ENCODE data around the genes INO80D, ZDBF2, FAM237A and DYTN.

DNA sequence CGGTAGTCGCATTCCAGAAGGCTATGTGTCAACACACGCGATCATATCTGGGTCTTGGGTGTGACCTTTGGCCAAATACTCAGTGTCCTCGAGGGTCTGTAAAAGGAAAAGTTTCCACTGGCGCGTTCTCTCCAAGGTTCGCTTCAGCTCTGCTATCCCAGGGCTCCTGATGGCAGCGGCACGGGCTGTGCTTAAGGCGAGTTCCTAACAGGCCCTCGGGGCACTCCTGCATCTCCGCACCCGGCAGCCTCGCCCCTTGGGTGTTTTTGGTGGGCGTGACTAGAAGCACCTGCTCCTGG lies 467 bp upstream of the PARD3B start:
- PRO-cap, result unidirectional peak, plus-strand start at position 194 of the sequence

GRCh38 chr2:204665213-204665772 lies 120.0 kb downstream of the PARD3B start:
- PRO-cap, result no peak

GRCh38 chr2:204797822-204798578 lies 252.7 kb downstream of the PARD3B start:
- PRO-cap, result no peak

- PRO-cap, result no peak
Measured at GRCh38 chr2:204853612-204854503, 308.6 kb downstream of the PARD3B start.

GRCh38 chr2:204916828-204917488 lies 371.7 kb downstream of the PARD3B start:
- PRO-cap, result no peak

- PRO-cap, result no peak
Measured at GRCh38 chr2:205090423-205091097, 545.3 kb downstream of the PARD3B start.

DNA sequence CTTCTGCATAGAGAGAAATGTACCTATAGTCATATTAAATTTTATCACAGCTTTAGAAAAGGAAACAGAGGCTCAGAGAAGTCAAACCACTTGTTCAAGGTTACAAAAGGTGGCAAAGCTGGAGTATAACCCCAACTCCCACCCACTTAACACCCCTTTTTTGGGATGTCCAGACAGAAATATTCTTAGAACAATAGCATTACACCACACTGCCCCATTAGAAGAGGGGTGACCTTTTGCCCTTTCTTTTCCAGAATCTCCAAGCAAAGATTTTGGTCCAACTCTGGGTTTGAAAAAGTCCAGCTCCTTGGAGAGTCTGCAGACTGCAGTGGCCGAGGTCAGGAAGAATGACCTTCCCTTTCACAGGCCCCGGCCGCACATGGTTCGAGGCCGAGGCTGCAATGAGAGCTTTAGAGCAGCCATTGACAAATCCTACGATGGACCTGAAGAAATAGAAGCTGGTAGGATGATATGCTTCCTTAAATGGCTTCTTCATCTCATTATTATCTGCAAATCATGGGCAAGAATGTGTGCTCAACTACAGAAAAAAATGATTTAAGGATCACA lies 381.9 kb upstream of the NRP2 start:
- PRO-cap, result no peak

DNA sequence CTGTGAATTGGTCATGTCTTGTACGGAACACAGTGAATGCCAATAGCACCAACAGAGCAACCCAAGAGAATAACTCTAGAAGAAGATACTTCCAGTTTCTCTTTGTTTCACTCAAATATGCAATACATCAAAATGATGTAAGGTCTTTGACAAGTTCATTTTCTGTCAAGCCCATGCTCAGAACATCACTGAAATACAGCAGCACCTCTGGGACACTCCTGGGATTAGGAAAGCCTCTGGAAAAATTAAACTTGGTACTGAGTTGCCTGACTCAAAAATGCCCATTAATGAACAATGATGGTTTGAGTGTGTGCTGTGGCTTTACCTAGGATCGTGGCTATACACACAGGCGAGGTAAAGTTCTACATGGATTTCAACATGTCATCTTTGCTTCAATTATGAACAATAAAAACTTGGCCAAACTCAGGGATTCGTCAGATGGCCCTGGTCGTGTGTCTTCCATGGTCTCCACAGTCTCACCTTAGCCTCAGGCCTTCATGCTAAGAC lies 114.0 kb upstream of the NRP2 start:
- PRO-cap, result unidirectional peak, plus-strand start at position 442 of the sequence

- PRO-cap, result no peak
Measured at GRCh38 chr2:205698851-205699309, 16.6 kb downstream of the NRP2 start.

DNA sequence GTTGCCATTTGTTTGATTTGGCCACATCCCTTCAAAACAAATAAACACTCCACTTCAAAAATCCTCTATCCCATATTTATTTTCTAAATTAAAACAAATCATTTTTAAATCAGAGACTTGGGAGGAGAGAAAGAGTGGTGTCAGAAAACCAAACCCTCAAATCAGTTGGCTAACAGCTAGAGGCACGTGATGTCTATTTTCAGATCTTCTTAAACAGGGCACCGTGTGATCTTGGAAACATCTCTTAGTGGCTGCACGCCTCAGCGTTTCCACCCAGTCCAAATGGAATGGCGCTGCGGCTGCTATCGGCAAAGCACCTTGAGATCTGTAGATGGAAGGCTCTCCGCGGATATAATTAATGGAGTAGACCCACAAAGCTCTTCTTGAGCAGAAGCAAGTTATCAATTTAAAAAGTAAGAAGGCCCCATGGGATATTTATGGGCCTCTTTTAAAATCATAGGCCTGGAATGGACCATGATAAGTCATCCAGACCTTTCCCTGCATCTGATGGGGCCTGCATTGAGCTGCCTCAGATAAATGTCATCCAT lies 50.0 kb downstream of the NRP2 start:
- PRO-cap, result no peak

- PRO-cap, result no peak
Measured at GRCh38 chr2:205733479-205734083, 51.3 kb downstream of the NRP2 start.

DNA sequence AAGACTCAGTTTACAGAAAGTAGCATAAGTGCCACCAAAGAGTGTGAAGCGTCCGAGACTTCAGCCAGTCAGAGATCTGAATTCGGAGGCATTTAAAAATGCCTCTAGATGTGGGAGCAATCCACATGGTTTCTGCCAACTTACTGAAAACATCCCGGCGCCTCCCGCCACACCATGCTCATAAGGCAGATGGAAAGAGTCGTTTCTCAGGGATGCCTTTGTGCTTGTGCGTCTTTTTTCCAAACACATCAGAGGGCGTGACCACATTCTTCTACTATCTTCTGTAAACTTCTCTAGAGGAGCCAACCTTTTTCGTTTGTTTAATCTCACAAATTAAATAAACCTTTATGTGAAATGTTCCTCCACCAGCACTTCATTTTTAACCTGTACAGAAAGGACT lies 88.8 kb downstream of the NRP2 start:
- PRO-cap, result no peak

DNA sequence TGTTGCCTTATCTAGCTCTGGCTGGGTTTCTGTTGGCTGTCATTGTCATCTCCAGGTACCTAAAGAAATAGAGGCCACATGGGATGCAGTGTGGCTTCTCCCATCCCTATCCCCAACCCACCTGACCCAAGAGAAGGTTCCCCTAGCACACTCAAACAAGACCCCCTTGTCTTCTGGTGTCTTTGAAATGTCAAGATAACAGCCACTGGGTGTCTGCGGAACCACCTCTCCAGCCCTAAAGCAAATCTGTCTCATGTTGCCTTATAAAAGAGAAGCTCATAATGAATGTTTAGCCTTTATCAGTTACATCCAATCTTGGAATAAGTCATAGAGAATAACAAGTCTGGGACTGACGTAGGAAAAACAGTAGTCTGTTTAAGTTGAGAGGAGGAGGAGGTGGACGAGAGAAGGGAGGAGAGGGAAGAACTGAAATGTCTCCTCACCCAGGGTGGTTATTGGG lies 94.9 kb downstream of the NRP2 start:
- PRO-cap, result no peak

GRCh38 chr2:206085707-206086436 lies at the start of gene INO80D:
TSS of gene INO80D (minus strand) at chr2:206086174.
- PRO-cap, result bidirectional peak, plus-strand start at chr2:206085952, minus-strand start at chr2:206085853; bidirectional peak, plus-strand start at chr2:206086204, minus-strand start at chr2:206086259

DNA sequence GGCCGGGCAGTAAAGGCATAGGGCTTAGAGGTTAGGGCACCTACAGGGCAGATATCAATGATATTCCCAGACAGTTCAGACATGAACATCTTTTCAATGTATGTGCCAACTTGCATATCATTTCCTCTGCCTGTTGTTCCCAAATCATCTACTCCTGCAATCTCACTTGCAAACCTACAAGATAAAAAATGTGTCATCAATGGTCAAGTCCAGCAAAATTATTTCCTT lies 12.4 kb downstream of the NDUFS1 start:
- PRO-cap, result no peak

DNA sequence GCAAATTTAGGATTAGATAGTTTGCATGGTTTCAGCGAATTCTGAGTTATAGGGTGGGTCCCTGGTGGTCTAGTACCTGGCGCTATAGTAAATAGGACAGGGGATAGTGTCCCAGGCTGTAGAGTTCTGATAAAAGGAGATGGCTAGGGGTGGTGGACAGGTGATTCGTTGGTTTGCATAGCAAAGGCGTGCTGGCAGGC lies 7.0 kb upstream of the ZDBF2 start:
- PRO-cap, result no peak

DNA sequence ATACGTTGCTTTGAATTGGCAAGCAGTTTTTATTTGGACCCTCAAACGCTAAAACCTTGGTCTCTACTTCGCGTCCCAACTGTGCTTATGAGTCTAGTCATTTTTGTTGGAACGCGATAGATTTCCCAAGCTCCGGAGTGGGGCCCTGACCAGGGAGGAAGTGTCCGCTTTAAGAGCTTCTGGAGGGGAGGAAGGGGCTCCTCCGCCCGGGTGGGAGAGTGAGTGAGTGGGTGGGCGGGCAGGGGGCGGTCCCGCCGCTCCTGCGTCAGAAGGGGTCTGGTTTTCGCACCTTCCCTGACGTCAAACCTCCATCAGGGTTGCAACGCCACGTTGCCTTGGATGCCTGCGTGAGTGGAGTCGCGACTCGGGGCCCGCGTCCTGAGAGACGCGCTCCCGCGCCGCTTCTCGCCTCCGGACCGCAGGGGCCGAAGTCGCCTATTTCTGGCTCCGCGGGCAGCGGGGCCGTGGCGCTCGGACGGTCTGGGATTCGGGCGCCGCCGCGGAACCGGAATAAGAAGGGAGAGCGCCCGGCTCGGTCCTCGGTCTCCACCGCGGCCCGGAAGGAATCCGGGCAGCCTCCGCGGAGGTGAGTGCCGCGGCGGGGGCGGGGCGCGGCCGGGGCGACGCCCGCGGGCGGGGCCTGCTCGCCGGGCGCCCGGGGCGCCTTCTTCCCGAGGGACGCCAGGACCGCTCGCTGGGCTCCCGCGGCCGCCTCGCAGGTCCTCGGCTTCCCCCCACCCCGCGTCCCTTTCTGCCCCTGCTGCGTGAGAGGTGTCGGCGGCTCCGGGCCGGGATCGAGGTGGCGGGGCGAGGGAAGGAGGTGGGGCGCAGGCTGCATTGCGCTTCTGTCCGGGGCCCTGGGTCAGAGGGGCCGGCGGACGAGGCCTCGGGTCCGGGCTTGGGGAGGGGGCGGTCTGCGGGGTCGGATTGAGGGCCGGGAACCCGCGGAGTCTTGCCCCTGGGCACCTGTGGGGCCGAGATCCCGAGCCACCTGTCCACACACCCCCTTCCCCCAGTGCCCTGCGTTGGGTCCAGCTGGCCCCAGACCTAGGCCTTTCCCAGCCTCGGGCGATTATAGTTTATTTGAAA lies at the start of gene ZDBF2:
ZDBF2 (plus strand) TSS at position 303 of the 1,089 bp plus-strand sequence.
- PRO-cap, result bidirectional peak, plus-strand start at position 328 of the sequence, minus-strand start at position 147 of the sequence; bidirectional peak, plus-strand start at position 650 of the sequence, minus-strand start at position 558 of the sequence

- PRO-cap, result no peak
Measured at GRCh38 chr2:206642206-206642579, at the start of gene FAM237A. TSS of gene FAM237A (plus strand) at chr2:206642487.

- PRO-cap, result no peak
Measured at GRCh38 chr2:206699964-206700524, 18.2 kb downstream of the DYTN start.

DNA sequence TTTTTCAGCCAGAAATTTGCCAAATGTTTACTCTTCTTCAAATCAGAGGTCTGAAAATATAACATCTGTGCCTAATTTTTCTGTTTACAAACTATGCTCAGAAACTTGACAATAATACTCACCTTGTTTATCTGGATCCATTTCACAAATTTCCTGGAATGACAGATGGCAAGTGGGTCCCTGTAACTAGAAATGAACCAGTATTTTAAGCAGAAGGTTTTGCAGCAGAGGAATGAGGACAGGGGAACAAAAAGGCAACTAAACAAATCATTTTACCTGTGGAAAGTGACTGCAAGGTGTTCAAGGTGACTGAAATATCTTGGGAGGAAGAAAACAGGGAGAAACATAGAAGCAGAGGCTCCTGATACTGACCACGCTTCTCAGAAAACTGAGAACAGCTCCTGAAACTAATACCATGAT lies at the start of gene DYTN:
DYTN (minus strand) TSS at position 258 of the 420 bp plus-strand sequence.
- PRO-cap, result no peak